H4 (cell line): ENCODE measurements around a stretch of chr9.

DNA sequence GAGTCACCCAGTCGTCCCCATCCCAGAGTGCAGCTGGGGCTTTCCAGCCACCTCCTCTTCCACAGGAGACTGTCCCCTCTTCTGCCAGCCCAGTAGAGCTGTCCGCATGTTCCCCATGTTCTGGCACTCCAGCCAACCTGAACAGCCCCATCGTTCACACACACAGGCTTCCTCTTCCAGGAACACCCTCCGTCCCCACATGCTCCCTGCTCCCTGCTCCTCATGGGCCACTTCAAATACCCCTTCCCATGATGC lies 25.1 kb downstream of the PTGES2 start:
- RAMPAGE, long total RNA = no peak

- RAMPAGE, long total RNA = no peak
Observed at GRCh38 chr9:128204069-128204821, 1.1 kb downstream of the DNM1 start.

GRCh38 chr9:128211511-128212248 lies 8.5 kb downstream of the DNM1 start:
- RAMPAGE, long total RNA = no peak

- RAMPAGE, long total RNA = no peak
Observed at GRCh38 chr9:128276439-128277187, 537 bp downstream of the SWI5 start.

DNA sequence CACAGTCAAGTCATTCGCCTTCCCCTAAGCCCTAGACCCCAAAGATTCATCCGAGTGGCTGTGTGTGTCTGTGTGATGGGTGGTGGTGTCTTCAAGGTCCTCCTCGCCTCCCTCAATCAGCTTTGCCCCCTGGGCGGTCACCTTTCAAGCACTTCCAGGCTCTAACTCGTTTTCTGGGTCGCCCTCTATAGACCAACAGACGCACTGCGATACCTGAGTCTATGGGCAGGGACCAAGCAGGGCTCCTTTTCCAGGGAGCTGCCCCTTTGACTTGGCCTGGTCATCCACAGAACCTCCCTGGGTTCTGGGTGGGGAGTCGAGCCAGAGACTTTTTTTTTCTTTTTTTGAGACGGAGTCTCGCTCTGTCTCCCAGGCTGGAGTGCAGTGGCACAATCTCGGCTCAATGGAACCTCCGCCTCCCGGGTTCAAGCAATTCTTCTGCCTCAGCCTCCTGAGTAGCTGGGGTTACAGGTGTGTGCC lies 1.1 kb downstream of the SLC27A4 start:
- RAMPAGE, long total RNA = no peak

DNA sequence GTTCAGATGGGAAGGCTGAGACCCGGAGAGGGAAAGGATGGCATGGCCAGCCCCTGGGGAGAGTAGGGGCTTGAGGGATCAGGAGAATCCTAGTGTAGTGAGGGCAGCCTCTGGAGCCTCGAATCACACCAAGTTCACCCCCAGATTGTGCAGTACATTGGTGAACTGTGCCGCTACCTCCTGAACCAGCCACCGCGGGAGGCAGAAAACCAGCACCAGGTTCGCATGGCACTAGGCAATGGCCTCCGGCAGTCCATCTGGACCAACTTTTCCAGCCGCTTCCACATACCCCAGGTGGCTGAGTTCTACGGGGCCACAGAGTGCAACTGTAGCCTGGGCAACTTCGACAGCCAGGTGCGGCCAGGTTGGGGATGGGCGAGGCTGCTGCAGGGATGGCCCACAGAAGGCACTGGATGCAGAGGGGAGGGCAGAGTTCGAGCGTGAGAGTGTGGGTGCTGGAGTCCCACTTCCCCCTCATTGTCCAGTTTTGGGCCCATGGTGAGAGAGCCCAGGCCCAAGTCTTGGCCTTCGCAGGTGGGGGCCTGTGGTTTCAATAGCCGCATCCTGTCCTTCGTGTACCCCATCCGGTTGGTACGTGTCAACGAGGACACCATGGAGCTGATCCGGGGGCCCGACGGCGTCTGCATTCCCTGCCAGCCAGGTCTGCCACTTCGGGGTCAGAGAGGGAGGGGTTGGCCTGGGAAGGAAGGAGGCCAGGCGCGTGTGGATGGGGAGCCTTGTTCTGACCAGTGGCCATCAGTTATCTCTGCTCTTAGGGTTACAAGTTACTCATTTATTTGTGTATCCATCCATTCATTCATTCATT lies 12.8 kb downstream of the SLC27A4 start:
- RAMPAGE, long total RNA = no peak

DNA sequence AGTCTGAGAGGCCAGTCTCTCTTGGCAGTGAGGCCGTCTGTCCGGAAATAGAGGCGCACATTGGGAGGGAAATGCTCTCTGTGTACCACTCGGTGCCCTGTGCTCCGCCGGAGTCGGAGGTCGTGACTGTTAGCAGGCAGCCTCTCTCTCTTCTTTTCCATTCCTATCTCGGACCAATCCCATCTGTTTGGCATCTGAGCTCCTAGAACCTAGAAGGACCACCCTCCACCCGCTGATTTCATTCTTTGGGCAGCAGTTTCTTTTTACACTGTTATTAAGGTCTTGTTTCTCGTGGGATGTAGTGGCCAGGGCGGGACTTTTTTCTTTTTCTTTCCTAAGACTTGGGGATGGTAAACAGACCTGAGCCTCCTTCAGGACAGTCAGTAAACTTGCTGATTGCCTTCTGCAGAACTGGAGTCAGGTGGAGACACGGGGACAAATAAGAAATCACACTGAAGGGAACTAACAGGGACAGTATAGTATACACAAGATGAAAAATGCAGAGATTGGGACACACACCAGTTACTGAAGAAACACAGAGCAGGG lies 456 bp downstream of the URM1 start:
- RAMPAGE, long total RNA = no peak

DNA sequence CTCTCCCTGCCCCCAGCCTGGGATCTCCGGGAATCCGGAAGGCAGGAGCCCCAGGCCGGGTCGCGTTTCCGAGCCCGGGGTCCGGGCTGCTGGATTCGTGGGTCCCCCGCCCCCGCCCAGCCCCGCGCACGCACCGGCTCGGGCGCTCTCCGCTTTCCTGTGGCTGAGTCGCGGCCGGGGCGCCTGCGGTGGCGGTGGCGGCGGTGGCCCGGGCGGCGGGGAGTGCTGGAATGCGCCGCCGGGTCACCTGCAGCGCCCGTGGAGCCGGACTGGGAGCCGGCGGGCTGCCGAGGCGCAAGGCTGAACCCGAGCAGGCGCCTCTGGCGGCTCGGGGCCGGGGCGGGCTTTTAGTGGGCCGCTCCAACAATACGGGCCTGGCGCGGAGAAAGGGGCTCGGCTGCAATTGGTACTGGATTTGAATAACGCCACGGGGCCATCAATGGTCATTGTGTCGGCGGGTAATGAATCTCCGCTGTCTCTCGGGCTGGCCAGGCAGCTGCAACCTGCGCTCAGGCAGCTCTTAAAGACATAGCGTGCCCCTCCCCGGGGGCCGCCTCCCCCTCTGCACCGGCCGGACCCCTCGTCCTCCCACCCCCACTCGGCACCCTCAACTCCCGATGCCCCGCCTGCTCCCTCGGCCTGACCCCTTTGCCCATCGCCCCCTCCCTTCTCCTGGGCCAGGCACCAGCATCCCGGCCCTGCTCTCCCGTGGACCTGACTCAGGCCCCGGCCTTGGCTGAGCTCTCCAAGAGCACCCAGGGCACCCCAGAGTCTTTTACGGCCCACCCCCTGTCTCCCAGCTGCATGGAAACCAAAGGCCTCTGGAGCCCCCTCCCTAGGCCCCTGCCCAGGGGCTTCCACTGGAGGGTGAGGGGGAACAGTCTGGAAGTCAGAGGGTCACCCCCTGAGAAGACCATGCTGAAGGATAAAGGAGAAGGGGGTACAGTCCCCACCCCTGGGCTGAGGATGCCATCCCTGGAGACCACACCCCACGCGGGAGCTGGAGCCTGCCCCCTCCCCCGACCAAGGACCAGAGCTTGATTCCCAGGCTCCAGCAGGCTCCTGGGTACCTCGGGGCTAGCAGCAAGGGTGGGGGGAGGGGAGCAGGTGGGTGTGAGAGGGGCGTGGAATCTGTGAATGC lies 22.2 kb downstream of the URM1 start:
- RAMPAGE, long total RNA = no peak

DNA sequence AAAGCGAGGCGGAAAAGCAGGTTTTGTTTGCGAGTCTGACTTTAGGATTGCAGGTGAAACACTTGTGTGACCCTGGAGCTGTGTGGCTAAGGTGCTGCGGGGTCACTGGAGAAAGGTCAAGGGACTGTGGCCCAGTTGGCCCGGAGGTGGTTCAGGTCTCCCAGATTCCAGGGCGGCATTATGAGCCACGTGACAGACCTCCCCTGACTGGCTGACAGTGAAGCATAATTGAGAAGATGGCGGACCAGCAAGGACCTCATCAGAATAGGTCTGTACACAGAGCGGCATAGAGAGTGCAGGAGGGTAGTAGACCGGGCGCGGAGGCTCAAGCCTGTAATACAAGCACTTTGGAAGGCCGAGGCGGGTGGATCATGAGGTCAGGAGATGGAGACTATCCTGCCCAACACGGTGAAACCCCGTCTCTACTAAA lies 830 bp upstream of the ODF2 start:
- RAMPAGE, long total RNA = no peak

DNA sequence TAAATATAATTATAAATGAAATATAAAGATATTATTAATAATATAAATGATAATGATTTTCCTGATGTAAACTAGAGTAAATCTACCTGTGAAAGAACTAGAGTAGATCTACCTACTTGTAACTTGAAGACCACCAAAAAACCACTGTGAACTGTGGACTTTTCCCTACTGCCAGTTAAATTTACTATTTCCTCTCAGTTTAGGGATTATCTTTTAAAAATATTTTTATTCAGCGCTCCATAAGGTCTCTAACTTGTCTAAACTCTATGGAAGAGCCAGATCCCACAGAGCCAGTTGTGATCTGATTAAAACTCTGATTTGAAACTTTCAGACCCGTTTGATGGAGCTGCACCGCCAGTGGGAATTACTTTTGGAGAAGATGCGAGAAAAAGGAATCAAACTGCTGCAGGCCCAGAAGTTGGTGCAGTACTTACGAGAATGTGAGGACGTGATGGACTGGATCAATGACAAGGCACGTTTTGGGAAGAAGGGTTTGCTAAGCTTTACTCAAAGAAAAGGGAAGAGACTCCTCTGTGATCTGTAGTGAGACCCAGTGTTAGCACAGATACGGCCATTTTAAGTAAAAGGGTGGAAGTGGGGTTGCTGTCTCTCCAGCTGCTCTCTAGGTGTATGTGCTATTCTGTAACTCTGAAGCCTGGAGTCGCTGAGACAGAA lies 22.1 kb downstream of the SPTAN1 start:
- RAMPAGE, long total RNA = no peak

- RAMPAGE, long total RNA = no peak
Observed at GRCh38 chr9:128584153-128584844, 31.9 kb downstream of the SPTAN1 start.

GRCh38 chr9:128587340-128587783 lies 35.0 kb downstream of the SPTAN1 start:
- RAMPAGE, long total RNA = no peak

DNA sequence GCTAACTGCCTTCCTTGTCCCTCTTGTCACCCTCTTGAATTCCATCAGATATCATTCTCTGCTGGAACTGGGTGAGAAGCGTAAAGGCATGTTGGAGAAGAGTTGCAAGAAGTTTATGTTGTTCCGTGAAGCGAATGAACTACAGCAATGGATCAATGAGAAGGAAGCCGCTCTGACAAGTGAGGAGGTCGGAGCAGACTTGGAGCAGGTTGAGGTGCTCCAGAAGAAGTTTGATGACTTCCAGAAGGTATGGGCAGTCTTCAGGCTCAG lies 41.7 kb downstream of the SPTAN1 start:
- RAMPAGE, long total RNA = no peak

DNA sequence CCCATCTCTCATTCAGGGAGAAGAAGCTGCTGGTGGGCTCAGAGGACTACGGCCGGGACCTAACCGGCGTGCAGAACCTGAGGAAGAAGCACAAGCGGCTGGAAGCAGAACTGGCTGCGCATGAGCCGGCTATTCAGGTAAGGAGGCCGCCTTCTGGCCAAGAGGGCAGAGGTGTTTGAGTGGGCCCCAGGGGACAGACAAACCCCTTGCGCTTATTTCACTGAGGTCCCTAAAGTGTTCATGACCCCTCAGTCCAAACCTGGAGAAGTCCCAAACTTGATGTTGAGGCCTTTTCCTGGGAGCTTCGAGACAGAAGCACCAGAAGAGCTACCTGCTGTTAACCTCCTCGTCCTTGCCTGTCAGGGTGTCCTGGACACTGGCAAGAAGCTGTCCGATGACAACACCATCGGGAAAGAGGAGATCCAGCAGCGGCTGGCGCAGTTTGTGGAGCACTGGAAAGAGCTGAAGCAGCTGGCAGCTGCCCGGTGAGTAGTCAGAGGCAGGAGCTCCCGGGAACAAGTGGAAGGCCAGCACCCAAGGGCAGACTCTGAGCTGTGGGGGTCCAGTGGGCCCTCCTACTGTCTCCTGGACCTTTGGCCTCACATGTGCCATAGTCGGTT lies 38.9 kb downstream of the DYNC2I2 start:
- RAMPAGE, long total RNA = no peak

DNA sequence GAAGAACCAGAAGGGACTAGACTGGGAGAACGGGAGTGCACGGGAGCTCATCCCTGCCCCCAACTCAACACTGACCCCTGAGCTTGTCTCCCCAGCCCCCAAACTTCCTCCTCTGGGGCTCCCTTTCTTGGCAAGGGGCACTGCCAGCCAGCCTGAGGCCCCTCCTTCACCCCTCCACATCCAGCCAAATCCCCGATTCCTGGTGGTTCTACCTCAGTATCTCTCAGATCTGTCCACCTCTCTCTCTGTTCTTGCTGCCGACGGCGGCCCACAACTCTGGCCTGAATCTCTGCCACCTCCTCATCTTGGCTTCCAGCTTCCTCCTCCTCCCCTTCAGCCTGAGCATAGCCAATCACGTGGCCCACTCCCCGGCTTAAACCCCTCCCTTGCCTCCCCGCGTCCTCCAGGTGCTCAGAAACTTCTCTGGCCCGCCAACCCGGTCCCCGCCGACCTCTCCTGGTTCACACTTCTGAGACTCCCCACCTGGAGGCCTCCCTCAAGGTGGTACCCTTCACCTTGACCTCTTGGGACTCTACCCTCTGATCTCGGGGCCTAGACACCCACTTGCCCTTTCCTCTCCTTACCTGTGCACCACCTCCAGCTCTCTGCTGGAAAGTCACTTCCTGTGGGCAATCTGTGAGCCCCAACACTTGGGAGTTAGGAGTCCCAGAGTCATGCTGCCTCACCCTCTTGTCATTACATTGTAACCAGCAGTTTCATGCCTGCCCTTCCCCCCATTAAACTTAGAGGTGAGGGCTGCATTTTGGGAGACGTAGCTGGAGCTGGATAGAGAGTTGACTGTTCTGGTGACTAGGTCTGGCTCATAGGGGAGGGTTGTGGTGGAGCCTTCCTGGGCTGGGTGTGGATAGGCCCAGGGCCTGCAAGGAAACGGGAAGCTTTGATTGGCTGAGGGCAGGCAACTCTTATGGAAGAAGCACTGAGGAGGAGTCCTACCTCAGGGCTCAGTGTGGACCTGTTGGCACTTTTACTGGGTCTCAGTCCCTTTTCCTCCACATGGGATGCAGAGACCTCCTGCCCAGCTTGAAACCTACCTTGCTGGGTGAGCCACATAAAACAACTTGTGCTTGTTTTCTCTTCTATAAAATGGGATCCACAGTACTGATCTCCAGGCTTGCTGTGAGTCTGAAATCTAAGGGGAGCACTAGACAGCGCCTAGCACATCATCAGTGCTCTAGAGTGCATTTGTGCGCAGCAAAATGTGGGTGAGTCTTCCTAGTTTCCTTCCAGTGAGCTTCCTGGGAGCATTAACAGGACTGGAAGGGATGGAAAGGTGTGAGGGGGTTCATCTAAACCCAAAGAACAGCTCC lies 4.4 kb upstream of the SET start:
- RAMPAGE, long total RNA = no peak

GRCh38 chr9:128691324-128692205 lies 2.5 kb downstream of the SET start:
- RAMPAGE, long total RNA = no peak

DNA sequence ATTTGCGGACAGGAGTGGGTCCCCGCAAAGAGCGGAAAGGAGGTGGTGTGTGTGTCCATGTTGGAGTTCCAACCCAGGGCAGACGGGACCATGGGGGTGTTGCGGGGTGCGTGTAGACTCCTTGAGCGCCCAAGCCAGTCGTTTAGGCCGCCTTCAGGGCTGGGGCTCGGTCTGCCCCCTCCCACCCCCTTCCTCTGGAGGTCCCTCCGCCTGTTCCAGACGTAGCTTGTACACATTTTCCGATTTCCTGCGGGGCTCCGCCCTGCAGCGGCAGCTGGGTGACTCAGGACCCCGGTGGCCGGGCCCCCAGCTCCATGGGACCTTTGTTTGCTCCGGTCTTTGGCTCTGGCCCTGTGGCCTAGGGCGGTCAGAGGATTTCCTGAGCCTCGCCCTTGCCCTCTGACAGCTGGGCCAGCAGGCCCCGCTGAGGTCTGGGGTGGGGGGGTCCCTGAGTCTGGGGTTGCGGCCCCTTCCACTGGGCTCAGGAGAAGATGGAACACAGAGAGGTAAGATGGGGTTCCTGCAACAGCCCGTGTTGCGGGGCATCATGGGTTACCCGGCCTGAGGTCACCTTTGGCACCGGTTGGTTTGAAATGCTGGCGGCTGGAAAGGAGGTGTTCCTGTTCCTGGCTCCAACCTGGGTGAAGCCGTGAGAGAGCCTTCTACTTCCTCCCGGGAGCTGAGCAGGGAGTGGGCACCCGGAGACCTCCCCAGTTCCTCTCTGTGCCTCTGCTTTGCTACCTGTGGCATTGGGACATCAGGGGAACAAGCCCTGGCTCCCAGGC lies 1.5 kb downstream of the PKN3 start:
- RAMPAGE, long total RNA = no peak

- RAMPAGE, long total RNA = no peak
Observed at GRCh38 chr9:128727562-128728225, 3.8 kb upstream of the ZDHHC12 start.

DNA sequence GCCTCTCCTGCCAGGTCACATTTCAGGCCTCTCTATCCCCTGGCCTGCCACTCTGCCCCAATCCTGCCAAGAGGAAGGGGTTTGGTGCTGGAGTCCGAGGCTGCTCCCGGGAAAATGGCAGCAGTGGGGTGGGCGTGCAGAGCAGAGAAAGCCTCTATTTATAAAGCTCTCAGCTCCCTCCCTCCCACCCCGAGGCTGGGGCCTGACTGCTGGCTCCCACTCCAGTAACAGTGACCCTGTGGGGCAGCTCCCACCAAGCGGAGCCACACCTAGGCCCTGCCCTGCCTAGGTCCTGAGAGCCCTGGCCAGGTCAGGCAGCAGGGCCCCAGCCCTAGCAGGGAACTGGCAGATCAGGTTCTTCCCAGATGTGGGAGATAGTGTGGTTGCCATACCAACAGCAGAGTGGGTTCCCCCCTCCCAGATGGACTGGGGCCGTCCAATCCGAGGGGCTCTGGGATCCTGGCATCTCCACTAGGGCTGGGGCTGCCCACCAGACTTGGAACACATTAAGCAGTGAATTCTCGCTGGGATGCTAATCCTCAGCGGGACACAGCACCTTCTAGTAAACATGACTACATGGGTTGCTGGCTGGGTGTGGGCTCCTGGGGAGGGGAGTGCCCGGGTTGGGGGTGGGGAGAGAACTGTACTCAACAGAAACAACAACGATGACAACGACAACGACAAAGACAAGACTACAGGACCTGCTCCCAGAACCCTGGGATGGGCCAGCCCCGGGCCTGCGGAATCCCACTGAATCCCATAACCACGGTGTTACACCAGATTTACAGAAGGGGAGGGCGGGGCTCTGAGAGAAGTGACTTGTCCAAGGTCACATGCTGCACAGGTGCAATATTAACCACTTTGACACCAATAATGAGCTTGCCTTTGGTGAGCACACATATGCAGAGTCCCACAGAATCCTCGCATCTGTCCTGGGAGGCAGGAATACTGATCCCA lies 1.5 kb downstream of the SH3GLB2 start:
- RAMPAGE, long total RNA = no peak

DNA sequence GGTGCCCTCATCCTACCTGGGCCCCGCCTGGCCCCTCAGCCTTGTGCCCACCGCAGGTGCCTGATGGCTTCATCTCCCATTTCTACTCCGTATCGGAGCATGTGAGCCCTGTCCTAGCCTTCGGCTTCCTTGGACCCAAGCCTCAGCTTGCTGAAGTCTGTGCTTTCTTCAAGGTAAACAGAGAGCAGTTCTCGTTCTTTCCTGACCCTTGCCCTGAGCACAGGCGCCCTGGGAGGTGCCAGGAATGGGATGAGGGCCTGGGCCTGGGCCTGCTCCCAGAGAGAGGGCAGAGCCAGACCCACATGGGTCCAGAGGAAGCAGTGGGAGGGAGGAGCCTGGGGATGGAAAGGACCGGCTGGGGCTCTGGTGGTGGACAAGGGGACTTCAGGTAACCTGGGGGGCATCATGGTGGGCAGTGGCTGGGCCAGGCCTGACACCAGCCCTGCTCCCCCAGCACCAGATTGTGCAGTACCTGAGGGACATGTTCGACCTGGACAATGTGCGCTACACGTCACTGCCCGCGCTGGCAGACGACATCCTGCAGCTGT lies 11.0 kb upstream of the DOLPP1 start:
- RAMPAGE, long total RNA = no peak